Endometrial microvascular endothelial cells (primary cell): ENCODE measurements around a stretch of chr15.

DNA sequence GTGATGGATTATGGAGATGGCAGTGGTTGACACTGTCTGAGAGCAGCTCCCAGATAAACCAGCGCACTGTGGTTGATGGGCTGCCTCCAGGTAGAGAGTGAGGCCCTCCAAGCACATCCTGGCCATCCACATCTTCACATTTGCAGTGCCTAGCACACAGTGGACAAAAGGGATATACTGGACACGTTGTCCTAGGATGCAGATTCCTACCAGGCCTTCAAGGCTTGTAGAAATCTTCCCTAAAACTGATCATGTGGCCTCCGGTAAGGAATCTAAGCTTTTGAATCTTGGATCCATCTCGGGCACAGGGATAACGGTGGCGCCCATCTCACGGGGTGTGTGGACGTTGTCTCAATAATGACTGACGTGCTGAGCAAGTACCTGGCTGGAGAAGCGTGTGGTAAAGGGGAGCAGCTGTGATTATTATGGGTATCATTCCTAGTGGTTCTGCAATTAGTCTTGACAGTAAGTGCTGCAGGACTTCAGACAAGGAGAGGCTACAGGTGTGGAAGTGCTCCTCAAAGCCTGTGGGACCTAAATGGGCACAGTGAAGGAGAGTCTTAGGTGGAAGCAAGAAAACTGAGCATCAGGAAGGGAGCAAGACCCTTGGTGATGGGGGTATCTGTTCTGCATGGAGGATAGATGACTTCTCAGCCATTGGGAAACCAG, 50.9 kb downstream of the SMAD3 start:
- RAMPAGE, long total RNA, result no peak

GRCh38 chr15:67127911-67128592, 62.6 kb downstream of the SMAD3 start:
- RAMPAGE, long total RNA, result no peak

GRCh38 chr15:67148287-67148935, 83.0 kb downstream of the SMAD3 start:
- RAMPAGE, long total RNA, result no peak

- RAMPAGE, long total RNA, result no peak
Observed at GRCh38 chr15:67183242-67183770, 71.2 kb downstream of the AAGAB start.

- RAMPAGE, long total RNA, result no peak
Observed at GRCh38 chr15:67520330-67520894, 519 bp upstream of the C15orf61 start.

- RAMPAGE, long total RNA, result no peak
Observed at GRCh38 chr15:67762931-67763553, 62.3 kb upstream of the SKOR1 start.

DNA sequence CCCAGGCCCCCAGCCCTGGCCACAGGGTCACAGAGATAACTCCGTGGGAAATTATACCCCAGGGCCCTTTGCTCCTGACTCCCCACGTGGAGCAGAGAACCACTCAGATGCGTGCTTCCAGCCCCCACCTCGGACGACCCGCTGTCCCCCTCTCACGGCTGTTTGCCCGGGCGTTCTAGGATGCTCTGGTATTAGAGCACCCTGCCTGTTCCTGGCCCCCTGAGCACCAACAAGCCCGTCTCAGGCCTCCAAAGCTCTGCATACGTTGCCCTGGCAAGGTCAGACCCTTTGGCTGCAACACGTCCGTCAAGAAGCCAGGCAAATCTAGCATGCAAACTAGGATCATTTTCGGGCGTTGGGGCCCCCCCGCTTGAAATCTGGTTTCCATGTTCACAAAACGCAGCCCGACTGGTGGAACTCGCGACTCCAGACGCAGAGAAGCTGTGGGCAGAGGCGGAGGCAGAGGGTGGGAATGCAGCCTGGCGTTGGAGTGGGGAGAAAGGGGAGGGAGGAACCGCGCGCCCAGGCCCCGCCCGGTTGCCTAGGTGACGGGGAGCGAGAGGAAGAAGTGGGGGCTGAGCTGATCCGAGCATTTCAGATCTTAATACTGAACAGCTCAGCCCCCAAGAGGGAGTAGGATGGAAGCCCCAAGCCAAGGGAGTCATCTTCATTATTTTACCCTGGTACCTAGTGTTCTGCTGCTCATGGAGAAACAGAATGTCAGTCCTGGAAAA, 86.1 kb upstream of the PIAS1 start:
- RAMPAGE, long total RNA, result no peak

- RAMPAGE, long total RNA, result no peak
Observed at GRCh38 chr15:68055142-68055906, 1.2 kb downstream of the PIAS1 start.

DNA sequence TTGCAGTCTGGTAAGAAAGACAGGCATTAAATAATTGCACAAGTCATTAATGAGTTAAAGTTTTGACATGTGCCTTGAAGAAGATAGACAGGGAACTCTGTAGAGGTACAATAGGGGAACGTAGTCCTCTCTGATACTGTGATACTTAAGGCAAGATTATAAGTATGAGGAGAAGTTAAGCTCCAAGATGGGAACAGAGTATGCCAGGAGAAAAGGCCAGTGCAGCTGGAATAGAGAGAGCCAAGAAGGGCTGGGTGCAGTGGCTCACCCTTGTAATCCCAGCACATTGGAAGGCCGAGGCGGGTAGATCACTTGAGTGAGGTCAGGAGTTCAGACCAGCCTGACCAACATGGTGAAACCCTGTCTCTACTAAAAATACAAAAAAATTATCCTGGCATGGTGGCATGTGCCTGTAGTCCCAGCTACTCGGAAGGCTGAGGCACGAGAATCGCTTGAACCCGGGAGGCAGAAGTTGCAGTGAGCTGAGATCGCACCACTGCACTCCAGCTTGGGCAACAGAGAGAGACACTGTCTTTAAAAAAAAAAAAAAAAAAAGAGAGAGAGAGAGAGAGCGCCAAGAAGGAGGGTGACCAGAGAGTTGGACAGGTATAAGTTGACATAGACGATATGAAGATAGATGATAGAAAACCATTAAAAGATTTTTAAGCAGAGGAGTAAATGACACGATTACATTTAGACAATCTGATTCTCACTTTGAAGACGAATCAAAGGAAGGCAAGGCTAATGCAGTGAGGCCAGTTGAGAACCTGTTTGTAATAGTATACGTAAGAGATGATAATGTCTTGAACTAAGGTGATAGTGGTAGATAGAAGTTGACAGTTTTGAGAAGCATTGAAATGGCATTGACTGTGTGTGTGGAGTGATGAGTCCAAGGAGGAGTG, 48.7 kb downstream of the CALML4 start:
- RAMPAGE, long total RNA, result no peak

GRCh38 chr15:68197479-68198081, 7.6 kb downstream of the CALML4 start:
- RAMPAGE, long total RNA, result no peak

DNA sequence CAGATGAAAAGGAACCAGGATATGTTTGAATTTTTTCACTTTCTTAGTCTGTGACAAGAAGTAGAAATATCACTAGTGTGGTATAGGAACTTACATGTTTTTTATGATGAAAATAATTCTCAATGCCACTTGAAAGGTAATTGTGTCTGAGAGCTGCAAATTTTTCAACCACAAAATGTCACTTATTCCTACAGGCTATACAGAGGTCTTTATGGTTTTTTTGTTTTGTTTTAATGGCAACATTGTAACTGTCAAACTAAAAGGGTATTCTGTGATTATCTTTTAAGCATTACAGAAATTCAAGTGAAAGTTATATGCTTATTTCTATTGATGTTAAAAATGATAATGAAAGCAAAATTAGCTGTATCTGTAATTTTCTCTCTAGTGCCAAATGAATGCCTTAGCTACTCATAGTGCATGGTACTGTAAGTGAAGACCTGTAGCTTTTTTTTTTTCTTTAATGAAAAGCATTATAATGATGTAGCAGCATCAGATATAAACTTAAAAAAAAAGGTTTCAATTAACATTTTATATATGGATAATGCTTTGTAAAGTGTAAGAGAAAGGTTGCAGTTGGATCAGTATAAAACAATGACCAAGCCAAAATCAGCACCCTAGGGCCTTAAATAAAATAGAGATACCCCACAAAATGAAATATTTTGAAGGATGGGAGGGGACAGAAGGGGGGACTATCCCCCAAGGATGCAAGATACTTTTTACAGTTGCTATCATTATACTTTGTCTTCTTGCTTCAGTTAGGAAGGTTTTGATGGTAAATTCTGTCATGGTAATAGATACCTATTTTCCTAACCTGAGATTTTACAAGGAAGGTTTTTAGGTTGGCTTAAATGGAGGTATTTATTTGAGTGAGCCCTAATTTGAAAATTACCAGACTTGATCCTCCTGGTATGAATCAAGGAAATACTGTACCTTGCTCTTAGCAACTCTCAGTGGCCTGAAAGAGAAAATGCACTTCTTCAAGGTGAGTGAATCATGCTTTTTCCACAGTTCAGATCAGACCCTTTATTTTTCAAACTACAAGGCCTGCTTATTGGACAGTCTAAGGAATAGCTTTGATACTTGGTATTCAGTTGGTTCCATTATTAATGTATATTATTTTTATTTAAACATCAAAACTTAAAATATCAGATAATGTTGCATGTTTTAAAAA, 15.0 kb downstream of the FEM1B start:
- RAMPAGE, long total RNA, result no peak

DNA sequence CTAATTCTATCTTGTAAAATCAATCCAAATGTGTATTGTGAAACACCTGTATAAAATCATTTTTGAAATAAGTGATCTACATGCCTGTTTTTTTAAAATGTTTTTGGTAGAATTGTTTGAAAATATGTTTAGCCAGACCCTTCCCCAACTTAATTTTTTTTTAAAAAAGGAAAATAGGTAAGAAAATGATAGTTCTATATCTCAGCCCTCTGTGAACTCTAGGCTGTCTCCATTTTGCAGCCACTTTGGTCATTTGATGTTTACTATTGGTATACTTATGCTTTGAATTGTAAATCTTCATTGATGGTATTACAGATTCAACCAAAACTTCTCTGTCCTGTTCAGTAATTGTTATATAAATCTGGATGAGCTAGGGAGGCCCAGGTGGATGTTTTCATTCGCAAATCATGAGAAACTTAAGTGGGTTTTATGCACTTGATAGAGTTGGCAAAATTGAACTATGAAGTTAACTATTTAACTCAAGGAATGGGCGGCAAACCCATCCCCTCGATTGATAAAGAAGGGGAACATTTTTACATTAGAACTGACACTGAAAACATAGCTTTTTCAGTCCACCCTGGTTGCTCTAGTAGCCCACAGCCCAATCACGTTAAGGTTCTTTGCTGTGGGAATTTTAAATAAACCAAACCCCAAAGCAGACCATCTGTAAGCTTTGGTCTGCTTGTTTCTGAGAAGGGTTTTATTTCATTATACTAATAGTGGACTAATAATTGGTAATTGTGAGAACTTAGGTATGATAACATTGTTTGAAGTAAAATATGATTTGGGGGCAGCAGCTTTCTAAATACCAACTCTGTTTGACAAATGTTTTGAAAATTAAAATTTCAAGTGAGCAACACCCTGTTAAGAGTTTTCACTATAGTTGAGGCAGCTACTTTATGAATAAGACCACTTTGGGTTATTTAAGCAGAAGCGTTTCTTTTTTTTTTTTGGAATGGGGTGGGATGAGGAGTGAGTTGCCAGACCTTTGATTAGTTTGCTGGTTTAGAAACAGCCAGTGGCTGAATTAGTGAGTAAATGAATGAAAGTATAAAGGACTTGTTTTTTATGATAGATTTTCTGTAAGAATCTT, 16.5 kb downstream of the FEM1B start:
- RAMPAGE, long total RNA, result no peak

DNA sequence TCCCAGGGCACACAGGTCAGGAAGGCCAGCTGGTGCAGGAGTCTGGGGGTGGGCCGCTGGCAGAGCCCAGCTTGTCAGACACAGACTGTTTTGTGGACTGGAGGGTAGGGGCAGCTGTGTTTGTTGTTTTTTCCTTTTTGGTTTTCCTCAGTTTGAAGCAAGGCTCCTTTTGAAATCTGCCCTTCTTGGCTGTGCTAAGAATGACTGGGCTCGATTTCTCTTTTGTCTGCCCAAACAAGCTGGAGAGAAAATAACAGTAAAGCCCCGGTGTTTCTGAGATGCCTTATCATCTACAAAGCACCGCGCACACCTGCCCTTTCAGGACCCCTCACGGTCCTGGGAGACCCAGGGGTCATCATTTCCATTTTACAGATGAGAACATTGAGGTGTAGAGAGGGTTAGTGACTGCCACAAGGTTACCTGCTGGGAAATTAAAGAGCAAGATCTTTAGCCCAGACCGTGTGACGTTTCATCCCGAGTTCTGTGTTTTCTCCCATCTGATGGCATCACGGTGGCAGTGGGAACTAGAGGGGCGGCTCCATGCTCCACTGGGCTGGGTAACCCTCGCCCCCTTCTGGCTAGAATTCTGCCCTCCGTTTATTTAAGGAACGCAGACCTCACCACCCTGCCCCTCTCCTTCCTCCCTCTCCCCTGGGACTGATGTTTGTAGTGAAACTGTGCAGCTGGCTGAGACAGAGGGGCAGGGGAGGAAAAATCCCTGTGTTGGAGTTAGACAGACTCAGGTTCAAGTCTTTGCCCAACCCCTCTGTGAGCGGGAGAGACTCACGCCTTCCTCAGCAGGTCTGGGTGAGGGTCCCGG, 65.8 kb downstream of the ITGA11 start:
- RAMPAGE, long total RNA, result no peak

- RAMPAGE, long total RNA, result no peak
Observed at GRCh38 chr15:68601438-68602024, 22.7 kb downstream of the CORO2B start.

GRCh38 chr15:68616474-68616940, 37.7 kb downstream of the CORO2B start:
- RAMPAGE, long total RNA, result no peak

DNA sequence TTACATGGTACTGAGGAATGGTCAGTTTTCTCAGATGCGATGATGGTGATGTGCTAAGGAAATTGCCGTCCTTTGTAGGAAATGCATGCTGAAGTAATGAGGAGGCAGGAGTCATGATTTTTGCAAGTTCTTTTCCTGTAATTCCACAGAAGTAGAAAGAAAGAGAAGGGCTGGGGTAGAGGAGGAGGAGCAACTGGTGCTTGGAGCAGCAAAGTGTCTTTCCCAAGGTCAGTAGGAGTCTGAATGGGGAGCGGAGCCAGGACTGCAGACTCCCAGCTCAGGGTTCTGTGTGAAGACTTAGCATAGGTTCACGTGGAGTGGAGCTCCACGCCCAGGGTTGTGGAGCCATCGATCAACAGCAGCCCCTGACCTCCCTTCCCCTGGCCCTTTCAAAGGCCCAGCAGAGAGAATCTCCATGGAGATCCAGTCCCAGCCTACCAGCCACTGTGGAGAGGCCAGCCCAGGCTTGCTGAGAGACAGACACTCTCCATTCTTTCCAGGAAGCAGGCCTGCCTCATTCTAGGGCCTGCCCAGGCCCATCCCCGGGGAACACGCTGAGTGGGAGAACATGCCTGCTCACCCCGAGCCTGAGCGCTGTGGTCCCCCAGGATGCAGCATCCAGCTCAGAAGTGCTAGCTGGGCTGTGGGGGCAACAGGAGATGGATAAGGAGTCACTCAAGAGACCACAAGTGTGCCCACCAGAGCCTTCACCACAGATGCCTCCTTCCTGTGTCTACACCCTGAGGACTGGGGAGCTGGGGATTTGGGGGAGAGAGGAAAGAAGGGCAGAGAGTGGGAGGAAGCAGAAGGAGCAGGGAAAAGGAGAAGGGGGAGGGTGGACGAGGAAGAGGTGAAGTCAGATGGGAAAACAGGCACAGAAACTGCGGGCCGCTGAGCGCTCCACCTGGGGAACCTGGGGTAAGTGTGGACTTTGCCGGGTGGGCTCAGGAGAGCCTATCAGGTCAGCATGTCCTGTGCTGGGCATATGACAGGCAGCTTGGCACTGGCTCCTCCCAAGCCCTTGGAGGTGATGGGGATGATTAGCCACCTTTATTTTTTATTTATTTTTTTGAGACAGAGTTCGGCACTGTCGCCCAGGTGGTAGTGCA, 62.2 kb downstream of the CORO2B start:
- RAMPAGE, long total RNA, result no peak

- RAMPAGE, long total RNA, result no peak
Observed at GRCh38 chr15:68788869-68789437, 31.7 kb downstream of the ANP32A start.

- RAMPAGE, long total RNA, result no peak
Observed at GRCh38 chr15:68789535-68790566, 30.8 kb downstream of the ANP32A start.

DNA sequence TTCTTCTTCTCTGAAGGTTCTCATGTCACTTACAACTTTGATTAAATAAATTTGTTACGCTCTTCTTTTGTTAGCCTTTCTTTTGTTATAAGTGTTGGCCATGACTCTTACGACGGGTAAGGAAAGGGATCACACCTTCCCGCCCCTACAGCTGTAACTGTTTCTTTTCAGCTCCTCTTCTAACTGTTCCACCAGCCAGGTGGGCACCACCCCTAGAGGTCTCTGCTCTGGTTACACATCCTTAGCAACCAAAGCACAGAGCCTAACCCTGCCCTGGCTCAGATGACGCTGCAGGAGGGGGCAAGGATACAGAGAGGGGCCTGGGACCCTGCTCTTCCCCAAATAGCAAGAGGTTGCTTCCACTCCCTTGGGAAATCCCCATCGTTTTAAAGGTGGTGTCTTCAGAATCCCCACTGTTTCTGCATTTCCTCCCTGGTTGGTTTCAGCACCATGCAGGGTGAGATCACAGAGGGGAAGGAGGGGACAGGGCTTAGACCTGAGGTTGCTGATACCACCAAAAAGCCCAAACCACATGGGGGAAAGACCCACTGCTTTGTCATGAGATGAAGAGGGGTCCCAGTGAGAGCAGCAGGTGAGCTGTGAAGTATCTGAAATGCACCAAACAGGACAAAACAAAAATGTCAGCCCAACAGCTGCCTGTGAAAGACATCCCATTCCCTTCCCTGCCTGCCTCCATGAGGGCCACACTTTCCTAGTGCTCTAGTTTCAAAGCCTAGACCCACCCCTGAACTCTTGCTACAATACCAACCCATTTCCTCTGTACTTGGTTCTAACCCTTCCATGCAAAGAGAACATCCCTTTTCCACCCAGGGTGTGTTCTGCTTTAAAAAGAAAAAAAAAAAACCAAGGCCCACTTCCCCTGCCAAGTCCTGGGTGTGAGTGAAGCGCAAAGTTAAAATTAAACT, 29.2 kb downstream of the ANP32A start:
- RAMPAGE, long total RNA, result no peak

DNA sequence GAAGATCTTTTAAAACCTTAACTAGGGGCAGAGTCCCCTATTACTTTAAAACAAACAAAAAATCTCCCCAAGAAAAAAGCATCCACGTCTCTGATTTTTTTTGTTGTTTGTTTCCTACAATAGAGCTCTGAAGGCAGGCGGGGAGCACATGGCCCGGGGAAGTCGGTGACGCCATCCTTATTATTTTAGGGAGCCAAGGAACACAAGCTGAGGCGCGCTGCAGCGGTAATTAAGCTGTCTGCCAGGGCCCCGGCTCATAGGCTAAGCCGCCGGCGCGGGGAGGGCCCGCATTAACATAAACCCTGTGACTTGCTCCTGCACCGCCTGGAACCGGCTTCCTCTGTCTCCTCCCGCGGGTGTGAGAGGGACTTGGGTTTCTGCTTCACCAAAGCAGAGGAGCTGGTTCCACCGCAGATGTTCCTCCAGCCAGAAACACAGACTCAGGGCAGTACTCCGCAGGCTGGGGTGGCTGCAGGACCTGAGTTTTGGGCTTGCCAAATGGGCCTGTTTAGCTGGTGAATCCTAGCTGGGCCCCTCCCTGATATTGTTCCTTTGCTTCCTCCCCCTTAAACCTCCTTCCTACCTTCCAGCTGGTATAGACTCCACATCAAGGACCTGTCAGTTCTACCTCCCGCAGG, 25.4 kb downstream of the ANP32A start:
- RAMPAGE, long total RNA, result no peak